ENCODE data around the genes GSTK1, CLCN1, FAM131B and TPK1.

GRCh38 chr7:142459715-142460149, 201.9 kb upstream of the PRSS58 start:
- PRO-cap, result no peak

DNA sequence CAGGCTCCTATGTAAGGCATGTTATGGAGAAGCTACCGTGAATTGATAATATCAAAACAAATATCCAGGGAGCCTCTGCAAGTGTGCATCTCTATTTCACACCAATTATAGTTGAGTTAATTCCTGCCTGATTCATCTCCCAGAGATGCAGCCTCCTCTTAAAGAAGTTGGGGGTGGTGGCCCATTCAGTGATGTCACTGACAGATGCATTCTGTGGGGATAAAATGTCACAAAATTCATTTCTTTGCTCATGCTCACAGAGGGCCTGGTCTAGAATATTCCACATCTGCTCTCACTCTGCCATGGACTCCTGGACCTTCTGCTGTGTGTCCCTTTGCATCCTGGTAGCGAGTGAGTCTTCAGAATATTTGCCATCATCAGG, 189.1 kb upstream of the PRSS1 start:
- PRO-cap, result no peak

- PRO-cap, result no peak
Observed at GRCh38 chr7:142720920-142721295, 28.4 kb upstream of the PRSS1 start.

GRCh38 chr7:142787851-142788102, 17.0 kb downstream of the PRSS2 start:
- PRO-cap, result no peak

DNA sequence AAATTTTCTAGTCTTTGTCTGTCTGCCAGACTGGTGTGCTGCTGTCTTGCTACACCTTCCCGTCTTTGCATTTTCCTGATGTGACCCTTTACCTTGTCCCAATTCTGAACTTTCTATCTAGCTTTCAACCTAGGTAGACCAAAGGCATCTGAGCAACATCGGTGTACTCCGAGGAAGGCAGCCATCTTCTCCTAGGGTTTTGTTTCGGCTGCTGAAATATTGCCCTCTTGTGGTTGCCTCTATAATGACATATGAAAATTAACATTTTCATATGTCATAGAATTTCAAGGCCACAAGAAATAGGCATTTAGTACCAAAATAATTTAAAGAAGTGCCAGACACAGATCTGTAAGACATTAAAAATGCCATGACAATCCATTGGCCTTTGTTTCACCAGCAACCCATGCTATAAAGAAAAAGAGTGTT, 23.5 kb downstream of the OR9A2 start:
- PRO-cap, result no peak

GRCh38 chr7:143172397-143172797, 10.8 kb upstream of the TAS2R39 start:
- PRO-cap, result no peak

GRCh38 chr7:143263253-143264248, at the start of gene GSTK1:
TSS of gene GSTK1 (plus strand) at chr7:143263441.
- PRO-cap, result bidirectional peak, plus-strand start at chr7:143263501, minus-strand start at chr7:143263399; bidirectional peak, plus-strand start at chr7:143263785, minus-strand start at chr7:143263671; bidirectional peak, plus-strand start at chr7:143264102, minus-strand start at chr7:143264037

DNA sequence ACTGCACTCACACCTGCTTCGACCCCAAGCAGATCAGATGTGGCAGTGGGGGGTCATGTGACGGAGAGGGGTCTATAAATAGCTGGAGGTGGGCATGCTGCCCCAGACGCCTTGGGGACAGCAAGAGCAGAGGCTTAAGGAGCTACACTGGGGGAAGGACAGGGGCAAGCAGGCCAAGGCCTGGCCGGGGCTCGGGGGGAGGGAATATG, at the start of gene CLCN1:
Gene CLCN1 (plus strand): TSS at position 105 of the 209 bp plus-strand sequence.
- PRO-cap, result no peak

DNA sequence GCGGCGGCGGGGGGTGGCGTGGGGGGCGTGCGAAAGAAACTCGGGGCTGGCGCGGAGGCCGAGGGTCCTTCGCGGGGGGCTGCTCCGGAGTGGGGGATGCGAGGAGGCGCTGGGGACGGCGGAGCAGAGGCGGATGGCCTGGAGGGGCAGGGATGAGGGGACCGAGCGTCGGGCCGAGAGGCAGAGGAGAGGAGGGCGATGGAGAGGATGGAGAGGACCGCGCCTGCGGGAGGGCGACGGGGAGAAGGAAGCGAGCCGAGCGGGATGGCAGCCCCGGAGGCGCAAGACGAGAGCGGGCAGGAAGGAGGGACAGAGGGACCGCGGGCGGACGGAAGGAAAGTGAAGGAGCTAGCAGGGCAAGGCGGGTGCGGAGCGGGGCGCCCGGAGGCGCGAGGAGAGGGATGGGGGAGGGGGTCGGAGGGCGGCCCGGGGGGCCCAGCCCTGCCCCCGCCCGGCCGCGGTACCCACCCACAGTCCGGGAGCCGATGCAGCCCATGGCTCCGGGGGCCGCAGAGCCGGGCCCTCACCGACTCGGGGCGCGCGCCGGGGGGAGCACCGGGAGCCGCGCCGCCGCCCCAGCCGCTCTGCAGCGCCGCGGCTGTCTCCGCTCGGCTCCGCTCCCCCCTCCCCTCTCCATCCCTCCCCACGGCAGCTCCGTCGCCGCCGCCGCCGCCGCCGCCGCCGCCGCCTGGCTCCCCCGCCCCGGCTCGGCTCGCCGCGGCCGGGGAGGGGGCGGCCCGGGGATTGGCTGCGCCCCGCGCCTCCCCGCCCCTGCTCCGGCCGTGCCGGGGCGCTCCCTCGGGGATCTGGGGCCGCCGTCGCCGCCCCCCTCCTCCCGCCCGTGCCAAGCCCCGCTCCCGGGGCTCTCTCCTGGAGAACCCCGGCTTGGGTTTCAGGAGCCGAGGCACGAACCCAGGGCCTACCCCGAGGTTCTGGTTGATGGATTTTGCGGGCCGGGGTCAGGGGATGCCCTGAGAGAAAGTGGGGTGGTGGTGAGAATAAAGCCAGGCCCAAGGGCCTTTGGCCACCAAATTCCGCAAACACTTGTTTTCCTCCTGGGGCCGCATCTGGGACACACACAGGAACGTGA, at the start of gene FAM131B:
Gene FAM131B (minus strand): TSS at position 606 of the 1,090 bp plus-strand sequence.
- PRO-cap, result unidirectional peak, minus-strand start at position 633 of the sequence; unidirectional peak, minus-strand start at position 688 of the sequence

DNA sequence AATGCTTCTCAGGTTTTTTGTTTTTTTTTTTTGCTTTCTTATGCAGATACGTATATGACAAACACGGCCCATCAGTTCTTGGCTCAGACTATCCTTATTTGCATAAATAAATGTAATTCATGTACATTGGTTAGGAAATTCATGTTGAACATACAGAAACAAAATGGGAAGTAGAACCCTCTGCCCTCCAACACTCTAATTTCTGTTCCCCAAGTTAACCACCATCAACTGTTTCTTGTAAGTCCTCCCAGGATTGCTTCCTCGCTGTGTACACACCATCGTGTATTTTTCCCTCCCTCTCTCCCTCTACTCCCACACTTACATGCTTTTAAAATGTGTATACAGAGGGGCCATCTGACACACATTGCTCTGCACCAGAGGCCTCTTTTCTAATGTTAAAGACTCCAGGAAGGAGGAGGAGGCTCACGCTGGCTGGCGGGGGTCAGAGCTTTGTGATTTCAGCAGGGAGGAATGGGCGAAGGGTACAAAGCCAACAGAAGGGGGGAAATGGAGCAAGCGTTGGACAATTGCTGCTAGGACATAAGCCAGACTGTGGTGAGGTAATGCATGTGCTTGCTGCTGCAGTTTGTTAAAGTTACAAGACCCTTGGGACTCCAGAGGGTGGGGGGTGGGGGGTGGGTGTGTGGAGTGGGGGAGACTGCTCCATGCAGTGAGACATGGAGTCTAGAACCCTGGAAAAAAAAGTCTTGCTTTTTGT, 1.9 kb upstream of the EPHA1 start:
- PRO-cap, result no peak

- PRO-cap, result no peak
Observed at GRCh38 chr7:143415634-143416344, 7.1 kb upstream of the EPHA1 start.

- PRO-cap, result no peak
Observed at GRCh38 chr7:143436518-143437187, 6.6 kb upstream of the TAS2R60 start.

- PRO-cap, result no peak
Observed at GRCh38 chr7:143812901-143813274, 55.4 kb upstream of the CTAGE6 start.

DNA sequence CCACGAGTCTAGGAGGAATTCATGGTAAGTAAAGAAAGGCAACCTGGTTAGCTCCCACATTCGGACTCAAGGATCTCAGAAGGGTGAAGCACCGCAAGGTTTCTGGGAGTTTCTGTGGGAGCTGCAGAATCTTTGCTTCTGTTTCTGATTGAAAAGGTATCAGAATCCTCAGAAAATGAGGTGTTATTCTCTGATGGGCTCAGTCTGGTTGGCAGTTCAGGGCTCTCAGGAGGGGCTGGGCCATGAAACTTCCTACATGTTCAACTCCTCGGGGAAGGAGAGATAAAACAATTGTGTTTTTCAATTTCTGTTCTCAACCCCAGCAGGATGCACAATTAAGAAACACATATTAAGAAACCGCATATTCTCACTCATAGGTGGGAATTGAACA, 9.1 kb downstream of the OR2A7 start:
- PRO-cap, result no peak

GRCh38 chr7:144835157-144836273, at the start of gene TPK1:
TSS of gene TPK1 (minus strand) at chr7:144836053.
- PRO-cap, result bidirectional peak, plus-strand start at chr7:144835247, minus-strand start at chr7:144835259; bidirectional peak, plus-strand start at chr7:144836191, minus-strand start at chr7:144835971

- PRO-cap, result no peak
Observed at GRCh38 chr7:148304503-148304979, 286.0 kb upstream of the C7orf33 start.

DNA sequence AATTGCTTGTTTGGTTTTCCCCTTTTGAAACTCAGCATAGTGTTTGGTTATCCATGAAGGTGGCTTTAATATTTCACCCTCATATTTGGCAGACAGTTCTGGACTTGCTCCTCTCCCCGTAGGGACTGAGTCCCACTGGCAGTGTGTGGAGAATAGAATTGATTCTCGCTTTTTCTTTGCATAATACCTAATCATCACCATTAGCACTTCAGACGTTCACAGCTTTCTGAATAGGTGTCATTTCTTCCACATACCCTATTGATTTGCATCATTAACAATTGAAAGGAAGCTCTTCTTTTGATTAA, 250.2 kb upstream of the C7orf33 start:
- PRO-cap, result no peak

GRCh38 chr7:148572002-148572650, 18.4 kb upstream of the C7orf33 start:
- PRO-cap, result no peak

GRCh38 chr7:148774383-148774978, 75.8 kb downstream of the CUL1 start:
- PRO-cap, result no peak

DNA sequence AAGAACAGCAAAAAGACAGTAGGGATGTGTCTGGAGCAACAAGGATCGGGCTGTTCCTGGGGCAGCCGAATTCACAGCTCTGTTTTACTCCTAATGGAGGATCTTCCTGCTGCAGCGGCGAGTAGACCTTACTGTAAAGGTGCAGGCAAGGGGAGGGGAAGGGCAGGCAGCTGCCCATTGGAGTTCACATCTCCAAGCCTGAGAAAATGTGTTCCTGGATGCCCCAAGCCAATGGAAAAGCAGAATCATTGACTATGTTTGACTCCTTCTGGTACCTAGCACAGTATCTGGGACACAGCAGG, 40.4 kb downstream of the PDIA4 start:
- PRO-cap, result no peak

All from left colon (tissue), 1 donor.